Frontal cortex (tissue), 2 donors: ENCODE measurements around a stretch of chr22.

- RAMPAGE, long total RNA = no peak
Measured at GRCh38 chr22:50250190-50251019, 660 bp downstream of the HDAC10 start.

DNA sequence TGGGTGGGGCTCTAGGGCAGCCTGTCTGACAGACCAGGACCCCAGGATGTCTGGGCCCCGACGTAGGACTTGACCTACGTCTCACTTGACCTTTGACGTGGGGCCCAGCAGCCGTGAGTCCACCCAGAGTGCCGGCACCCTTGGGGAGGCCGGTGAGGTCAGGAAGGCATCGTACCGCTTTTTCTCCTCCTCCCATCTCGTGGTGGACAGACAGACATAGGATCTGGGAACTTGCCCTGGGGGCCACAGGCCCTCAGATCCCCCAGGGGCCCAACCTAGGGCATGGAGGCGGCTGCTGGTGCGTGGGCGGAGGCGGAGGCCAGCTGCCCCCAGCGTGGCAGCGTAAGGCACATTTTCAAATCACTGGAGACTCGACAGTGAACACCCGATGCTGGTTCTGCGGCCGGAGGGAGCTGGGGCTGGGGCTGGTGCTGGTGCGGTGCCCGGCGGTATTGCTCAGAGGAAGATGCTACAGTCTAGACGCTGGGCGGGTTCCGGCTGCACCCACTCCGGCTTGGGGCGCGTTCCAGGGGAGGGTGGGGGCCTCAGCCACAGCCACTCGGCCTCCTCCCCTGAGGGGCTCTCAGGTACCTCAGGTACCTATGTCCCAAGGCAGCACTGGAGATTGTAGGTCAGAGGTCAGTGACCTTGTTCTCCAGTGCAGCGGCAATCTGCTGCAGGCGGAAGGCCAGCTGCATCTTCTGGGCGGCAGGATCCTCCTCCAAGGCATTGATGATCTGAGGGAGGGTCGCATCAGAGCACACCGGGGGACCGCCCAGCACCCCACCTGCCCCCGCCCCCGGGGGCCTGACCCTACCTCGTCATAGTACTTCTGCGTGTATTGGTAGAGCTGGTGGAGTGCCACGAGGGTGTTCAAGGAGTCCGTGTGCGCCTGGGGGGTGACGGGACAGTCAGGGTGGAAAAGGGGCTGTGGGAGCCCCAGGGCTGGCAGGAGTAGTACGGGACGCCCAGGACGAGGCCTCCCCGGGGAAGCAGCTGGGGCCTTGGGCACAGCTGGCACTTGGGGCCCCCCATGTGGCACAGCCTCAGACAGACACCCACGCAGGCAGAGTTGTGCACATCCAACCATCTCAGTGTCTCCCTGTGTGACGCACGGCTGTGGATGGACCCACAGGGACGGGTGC lies 5.3 kb upstream of the MAPK11 start:
- RAMPAGE, long total RNA = no peak

DNA sequence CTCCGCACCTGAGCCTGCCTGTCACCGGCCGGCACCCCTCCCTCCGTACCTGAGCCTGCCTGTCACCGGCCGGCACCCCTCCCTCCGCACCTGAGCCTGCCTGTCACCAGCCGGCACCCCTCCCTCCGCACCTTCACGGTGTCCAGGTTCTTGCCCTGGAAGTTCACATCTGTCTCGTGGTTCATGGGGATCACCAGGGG lies 15.4 kb upstream of the MAPK11 start:
- RAMPAGE, long total RNA = no peak

DNA sequence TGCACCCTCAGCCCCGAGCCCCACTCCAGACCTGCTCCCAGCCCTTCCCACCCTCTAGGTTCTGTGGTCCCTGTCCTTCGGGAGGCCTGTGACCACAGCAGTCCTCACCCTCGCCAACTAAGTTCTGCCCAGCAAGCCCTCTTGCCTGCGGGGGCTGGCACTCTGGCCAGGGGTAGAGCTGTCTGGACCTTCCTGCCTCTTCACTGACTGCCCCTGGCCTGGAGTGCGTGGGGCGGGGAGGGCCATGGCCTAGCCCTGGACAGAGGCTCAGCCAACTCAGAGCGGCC lies 1.7 kb upstream of the PLXNB2 start:
- RAMPAGE, long total RNA = no peak

DNA sequence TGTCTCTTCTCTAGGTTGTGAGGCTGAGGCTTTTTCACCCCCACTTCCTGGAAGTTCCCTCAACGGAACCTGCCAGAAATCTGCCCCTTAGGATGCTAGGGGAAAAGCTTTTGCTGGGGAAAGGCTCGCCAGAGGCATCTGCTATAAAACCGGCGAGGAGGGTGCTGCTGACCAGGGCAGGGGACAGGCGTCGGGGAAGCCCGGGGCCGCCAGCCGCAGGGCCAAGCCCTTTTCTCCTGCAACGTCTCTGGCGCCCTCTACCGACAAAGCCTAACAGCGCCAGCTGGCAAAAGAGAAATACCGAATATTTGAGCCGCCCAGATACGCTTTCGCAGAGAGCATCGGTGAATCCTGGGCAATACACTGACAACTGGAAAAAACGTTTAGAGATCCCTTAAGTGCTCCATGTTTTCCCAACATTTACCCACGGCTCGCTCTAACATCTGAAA lies 874 bp upstream of the PPP6R2 start:
- RAMPAGE, long total RNA = no peak

DNA sequence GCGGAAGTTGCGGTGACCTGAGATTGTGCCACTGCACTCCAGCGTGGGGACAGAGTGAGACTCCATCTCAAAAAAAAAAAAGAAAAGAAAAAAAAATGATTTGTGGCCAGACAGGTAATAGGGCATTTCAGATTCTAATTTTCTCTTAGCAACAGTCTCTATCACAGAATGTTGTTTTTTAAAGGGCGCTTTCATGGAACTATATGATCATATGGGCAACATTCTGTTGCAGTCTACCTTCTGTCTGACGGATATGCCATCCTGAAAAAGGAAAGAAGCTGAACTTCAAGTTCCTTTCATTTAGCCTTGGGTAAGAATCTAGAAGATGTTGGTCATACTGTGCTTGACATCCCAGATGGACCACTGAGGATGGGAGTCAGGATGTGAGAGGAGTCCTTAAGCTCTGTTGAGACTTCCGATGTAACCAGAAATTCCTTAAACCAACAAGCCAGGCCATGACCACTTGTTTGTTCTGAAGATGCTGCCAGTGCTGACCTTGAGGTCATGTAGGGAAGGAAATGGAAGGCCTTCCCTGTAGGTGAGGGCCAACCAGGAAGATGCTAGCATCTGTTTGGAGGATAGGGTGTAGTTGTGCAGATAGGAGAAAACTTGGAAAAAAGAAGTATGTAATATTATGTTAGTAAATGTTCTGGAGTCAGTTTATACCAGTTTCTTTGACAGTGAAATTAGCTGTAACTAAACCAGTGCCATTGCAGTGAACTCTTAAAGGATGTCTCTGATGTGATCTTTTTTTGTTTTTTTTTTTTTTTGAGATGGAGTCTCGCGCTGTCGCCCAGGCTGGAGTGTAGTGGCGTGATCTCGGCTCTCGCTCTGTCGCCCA lies 45.9 kb downstream of the PPP6R2 start:
- RAMPAGE, long total RNA = no peak

- RAMPAGE, long total RNA = no peak
Measured at GRCh38 chr22:50436428-50437328, 38.2 kb downstream of the SBF1 start.

- RAMPAGE, long total RNA = no peak
Measured at GRCh38 chr22:50458960-50460271, 15.4 kb downstream of the SBF1 start.

DNA sequence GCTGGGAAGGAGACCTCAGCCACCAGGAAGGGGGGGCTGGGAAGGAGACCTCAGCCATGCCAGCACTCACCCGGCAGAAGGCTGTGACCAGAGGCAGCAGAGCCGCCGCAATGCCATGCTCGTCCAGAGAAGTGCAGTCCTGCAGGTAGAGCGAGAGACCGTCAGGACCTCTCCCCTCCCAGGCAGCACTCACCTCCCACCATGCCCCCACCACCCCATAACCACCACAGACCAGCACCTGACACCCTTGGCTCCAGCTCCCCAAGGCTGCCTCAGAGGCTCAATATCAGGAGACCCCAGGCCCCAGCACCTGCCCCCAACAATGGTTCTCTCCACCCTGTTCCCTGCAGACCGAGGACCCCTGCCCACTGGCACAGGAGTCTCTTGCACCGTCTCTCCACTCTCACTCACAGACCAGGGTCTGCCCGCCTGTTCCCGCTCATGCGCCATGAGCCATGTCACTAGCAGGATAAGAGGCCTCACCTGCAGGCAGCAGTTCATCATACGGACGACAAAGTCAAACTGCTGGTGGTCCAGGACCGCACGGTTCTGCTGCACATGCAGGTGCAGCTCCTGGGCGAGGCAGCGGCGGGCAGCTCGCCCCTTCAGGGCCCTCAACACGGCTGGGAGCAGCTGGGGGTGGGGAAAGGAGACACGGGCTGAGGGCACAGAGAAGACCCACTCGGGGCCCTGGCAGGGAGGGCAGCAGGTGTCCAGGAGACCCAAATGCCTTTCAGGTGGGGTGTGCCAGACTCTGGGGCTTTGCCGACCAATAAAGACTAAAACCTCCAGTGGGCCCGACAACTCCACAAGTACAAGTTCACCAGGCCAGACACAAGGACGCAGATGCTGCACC lies 11.8 kb downstream of the SBF1 start:
- RAMPAGE, long total RNA = no peak

GRCh38 chr22:50481633-50482774 lies 661 bp downstream of the ADM2 start:
- RAMPAGE, long total RNA = no peak

- RAMPAGE, long total RNA = no peak
Measured at GRCh38 chr22:50523354-50523651, 2.1 kb downstream of the SCO2 start.

GRCh38 chr22:50540306-50540769 lies 5.4 kb upstream of the KLHDC7B start:
- RAMPAGE, long total RNA = no peak

GRCh38 chr22:50571005-50571856 lies 7.0 kb downstream of the CPT1B start:
- RAMPAGE, long total RNA = no peak

DNA sequence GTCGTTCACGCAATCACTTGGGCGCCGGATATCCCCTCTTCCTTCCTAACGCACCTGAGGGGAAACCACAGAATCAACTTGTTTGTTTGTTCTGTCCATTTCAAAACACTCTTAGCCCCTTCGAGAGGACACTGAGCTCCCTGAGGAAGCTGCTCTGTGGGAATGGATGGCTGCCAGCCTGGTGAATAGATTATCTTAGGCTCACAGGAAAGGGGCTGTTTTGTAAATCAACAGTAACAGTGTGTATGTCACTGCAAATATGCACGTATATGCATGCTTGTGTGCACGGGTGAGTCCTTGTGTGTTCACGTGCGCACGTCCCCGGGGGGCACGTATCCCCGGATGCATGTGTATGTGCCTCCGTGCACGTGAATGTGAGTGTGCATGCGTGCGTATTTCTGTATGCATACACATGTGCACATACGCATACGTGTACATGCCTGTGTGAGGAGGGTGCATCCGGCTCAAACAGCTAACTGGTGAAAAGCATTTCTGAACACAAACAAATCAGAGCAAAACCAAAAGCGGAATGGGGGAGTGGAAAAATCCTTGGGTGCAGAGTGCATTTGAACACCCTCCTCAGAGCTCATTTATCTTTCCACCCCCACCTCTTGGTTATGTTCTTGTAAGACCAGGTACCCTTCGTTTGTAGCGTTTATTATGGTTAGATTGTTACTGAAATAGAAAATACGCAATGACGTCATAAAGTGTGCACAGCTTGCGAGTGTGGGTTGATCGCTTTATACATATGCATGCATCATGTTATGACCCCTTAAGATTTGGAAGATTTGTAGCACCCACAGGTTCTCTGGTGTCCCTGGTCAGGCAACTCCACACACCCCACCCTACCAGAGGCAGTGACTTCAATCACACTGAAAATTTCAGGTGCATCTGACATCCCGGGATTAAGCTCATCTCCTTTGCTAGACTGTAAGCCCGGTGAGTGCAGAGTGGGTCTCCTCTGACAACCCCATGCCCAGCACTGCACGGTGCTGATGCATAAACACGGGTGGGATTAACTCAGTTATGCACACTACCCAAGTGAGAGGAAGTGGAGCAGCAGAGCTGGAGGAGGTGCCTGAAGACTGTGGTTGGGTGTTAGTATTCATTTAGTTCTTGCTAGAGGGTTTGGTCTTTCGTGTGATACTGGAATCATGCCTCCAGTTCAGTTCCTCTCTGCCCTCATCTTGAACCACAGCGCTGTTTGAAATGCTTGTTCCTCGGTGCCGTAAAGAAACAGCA lies 6.9 kb downstream of the ARSA start:
- RAMPAGE, long total RNA = no peak

DNA sequence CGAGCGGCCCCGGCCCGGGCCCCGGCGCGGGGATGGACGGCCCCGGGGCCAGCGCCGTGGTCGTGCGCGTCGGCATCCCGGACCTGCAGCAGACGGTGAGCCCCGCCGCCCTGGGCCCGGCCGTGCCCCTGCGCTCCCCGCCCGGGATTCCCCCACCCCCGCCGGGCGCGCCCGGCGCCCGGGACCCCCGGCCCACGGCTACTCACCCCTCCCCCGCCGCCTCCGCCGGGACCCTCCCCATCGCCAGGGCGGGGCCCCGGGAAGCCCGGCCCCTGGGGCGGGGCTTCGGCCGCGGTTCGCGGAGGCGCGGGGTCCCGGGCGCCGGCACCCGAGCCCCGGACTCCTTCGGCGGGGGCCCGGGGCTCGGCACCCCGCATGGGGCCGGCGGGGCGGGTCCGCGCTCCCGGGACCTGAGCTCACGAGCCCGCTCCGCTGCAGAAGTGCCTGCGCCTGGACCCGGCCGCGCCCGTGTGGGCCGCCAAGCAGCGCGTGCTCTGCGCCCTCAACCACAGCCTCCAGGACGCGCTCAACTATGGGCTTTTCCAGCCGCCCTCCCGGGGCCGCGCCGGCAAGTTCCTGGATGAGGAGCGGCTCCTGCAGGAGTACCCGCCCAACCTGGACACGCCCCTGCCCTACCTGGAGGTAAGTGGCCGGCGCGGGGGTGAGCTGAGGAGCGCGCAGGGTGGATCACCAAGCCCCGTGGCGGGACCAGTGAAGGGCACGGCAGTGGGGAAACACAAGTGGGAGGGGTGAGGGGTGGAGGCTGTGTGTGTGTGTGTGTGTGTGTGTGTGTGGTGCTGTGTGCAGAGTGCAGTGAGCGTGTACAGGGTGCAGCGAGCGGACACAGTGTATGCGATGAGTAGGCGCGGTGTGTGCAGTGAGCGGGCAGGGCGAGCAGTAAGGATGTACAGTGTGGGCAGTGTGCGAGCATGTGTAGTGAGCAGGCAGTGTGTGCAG lies 46.9 kb upstream of the ARSA start:
- RAMPAGE, long total RNA = no peak

- RAMPAGE, long total RNA = no peak
Measured at GRCh38 chr22:50699459-50700061, 38.4 kb upstream of the ACR start.